Diencephalon (tissue), 2 donors: Measurements from ENCODE around the genes KIAA1522, TMEM54 and PHC2.

DNA sequence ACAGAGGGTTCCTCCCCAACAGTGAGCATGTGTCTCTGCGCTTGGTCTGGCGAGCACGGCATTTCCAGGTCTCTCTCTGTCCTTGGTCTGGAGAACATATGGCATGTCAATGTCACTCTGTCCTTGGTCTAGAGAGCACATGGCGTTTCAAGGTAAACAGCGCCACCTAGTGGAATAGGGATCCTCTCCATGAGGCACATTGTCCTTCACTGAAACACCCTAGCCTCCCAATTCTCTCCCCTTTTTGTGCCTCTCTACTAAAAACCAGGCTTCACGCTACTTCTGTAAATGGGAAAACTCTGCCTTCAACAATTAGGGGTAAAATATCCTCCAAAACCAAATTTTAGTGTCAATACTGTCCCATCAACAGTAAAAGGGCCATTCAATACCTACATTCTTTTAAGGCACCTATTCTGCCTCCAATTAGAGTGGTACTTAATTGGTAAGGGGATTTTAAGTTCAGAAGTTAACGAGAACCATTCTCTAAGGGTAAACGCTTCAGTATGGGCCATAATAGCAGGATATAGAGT, 19.8 kb upstream of the BSDC1 start:
- RAMPAGE, long total RNA: no peak

- RAMPAGE, long total RNA: no peak
Measured at GRCh38 chr1:32703424-32703815, 850 bp upstream of the SYNC start.

- RAMPAGE, long total RNA: no peak
Measured at GRCh38 chr1:32703816-32704060, 1.2 kb upstream of the SYNC start.

- RAMPAGE, long total RNA: no peak
Measured at GRCh38 chr1:32733526-32734294, 7.9 kb upstream of the KIAA1522 start.

- RAMPAGE, long total RNA: no peak
Measured at GRCh38 chr1:32736893-32737651, 4.6 kb upstream of the KIAA1522 start.

DNA sequence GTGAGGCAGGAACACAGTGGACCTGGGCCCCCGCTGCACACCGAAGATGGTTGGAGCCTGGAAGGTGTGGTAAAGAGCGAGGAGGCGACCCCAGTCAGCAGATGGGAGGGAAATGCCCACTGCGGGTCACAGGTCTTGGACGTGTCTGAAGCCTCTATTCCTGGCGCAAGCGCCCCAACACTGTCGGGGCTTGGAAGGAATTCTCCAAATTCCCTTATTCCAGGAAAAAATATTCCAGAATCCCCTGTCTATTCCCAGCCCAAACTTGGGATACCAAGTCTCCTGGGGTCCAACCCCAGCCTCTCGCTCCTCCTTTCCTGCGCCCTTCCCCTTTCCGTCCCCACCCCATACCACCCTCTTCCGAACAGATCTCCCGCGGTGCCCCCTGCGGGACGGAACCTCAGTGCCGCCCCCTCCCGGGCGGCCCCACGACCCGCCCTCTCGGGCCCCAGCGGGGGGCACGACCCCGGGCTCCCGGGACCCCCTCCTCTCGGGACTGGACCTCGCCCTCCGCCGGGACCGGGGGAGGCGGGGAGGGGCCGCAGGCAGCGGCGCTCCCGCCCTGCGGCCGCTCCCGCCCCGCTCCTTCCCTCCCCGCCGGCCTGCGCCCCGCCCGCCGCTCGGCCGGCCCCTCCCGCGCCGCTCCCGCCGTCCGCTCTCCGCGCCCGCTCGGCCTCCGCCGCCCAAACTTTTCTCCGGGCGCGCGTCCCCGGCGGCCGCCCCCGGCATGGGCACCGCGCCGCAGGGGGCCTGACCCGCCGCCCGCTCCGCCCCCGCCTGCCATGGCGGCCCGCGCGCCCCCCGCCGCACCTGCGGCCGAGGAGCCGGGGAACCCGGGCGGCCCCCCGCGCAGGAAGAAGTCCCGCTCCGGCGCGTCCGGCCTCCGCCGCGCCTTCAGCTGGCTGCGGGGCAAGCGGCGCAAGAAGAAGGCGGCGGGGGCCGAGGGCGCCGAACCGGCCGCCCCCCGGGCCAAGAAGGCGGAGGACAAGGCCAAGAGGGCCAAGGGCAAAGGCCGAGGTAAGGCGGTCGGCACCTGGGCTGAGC, at the start of gene KIAA1522:
Gene KIAA1522 (plus strand): TSS at position 658 of the 1,044 bp plus-strand sequence.
- RAMPAGE, long total RNA: no peak

DNA sequence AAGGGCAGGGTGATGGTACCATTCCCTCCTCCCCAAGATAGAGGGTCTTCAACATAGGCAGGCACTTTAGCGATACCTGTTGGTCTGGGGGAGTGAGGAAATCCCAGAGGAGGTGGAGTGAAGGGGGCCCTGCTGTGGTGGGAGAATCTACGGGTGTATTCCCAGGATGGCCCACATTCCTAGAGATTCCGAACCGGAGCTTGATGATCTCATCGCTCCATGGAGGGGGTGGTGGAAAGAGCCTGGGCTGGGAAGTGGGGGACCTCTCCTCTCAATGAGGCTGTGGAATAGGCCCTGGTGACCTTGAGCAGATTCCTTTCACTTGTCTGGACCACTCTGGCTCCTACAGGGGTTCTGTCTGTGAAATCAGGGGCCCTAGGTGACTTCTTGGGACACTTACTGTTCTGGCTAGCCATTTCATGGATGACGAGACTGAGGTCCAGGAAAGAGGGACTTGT, 13.6 kb downstream of the KIAA1522 start:
- RAMPAGE, long total RNA: no peak

- RAMPAGE, long total RNA: no peak
Measured at GRCh38 chr1:32770214-32770740, 28.6 kb downstream of the KIAA1522 start.

DNA sequence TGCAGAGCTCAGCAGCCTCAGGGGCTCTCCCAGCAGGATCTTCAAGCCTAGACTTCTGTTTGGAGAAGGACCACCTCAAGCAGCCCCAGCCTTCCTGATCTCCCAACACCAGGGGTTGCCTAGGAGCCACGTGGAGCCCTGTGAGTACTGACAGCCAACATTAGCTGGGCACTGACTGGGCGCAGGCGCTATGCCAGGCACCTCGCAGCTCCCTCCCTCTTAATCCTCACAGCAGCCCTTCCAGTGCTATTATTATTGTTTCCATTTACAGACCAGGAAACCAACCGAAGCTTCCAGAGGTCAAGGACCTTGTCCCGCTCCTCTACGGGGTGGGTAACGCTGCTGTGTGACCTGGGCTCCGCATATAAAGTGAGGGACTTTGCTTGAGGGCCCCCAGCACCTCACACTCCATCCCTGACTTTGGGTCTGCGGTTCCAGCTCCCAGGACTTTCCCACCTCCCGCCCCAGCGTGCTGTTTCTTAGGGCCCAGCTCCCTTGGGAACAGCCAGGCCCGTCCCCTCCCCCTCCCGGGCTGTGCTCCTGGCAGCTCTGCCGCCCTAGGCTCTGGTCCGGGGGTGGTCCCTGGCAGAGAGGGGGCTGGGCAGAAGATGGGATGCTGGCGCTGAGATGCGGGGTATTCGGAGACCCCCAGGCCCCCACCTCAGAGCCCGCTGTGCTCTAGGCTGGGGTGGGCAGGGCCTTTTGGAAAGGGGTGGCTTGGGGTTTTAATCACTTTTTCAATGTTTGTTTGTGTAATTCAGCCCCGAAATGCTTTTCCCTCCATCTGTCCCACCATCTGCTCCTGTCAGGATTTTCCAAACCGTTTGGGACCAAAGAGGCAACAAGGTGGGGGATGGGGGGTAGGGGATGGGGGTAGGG, 4.2 kb upstream of the HPCA start:
- RAMPAGE, long total RNA: no peak

- RAMPAGE, long total RNA: no peak
Measured at GRCh38 chr1:32900908-32901905, at the start of gene TMEM54. Gene TMEM54 (minus strand): TSS chr1:32901389.

DNA sequence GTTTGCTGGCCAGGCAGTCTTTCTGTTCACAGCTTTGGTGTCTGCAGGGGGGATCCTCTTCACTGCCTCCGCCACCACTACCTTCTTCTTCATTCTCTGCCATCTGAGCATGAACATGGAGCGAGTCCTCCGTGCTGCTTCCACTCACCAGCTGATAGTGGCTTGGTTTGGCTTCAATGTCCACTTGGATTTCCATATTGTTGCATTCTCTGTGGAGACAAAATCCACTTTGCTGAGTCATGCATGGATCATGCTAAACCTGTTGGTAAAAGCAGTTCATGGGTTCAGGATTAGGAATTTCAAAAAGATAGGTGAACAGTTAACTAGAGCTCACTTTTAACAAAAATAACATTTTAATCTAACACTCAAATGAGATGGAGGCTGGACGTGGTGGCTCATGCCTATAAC, 27.6 kb downstream of the RNF19B start:
- RAMPAGE, long total RNA: no peak

DNA sequence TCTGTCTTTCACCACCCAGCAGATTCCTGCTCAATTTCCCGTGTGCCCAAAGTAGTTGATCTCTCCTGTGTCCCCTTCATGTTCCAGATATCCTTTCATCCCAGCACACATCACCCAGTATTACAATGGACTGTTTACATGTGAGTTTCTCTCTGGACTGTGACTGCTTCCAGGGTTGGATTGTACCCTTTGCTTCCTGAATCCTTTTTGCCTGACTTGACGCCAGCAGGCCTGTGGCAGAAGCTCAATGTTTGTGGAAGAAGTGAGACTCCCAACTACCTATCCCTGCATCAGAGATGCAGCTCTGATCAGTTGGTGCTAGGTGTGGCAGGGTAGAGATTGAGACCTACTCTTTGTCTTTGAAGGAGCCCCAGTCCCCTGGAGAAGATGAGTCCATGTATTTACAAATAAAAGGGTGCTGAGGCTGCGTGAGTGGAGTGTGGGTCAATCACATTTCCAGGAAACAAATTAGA, 36.0 kb downstream of the AK2 start:
- RAMPAGE, long total RNA: no peak

GRCh38 chr1:33022609-33023375, 13.9 kb downstream of the AK2 start:
- RAMPAGE, long total RNA: no peak

DNA sequence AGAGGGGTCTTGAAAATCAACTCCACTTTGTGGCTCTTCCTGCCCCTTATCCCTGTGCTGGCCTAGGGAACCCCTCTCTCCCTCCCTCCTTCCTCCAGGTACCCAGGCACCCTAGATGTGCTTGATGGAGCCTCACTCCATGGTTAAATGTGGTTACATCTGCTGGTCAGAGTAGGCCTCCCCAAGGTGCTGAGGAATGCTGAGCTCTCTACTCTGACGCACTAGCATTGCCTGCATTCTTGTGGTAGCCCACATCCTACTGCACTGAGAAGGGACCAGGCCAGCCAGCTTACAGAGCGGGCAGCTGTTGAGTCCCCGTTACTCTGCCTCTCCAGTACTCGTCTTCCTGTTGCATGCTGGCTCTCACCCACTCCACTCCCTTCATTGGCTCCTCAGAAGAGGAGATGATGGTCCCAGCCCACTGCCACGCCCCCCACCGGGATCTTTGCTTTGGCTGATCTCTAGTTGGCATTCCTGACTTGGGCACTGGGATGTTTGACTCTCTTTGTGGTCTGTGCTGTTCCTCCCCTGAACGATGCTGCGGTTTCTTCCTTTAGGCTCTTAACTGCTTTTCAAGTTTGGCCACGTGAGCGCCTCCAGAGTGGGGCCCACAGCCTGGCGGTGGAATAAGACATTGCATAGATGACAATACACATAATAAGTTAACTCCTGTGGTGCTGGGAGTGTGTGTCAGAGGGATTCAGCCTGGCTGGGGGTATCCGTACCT, 18.4 kb downstream of the AZIN2 start:
- RAMPAGE, long total RNA: no peak

DNA sequence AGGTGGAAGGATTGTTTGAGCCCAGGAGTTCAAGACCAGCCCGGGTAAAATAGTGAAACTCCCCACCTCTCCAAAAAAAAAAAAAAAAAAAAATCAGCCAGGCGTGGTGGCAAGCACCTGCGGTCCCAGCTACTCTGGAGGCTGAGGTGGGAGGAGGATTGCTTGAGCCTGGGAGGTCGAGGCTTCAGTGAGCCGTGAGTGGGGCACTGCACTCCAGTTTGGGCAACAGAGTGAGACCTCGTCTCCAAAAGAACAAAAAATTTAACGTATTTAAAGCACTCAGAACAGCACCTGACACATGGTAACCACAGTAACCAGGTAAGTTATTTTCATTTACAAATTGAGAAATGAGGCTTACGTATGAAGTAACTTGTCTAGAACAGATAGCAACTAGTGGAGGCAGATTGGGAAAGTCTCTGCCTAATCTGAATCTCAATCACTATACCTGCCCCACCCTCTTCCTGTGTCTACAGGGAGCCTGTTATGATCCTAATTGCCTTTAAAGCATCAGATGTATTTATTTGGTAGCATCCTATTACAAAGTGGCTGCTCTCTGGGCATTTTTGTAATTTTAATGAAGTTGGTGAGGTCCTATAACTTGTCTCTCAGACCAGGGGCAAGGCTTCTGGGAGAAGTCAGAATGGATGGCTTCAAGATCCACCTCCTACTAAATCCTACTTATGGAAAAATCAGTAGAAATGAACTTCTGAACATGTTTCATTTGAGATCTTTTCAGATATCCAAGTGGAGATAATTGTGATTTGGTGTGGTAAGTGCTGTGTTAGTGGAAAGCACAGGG, 47.4 kb downstream of the AZIN2 start:
- RAMPAGE, long total RNA: no peak

DNA sequence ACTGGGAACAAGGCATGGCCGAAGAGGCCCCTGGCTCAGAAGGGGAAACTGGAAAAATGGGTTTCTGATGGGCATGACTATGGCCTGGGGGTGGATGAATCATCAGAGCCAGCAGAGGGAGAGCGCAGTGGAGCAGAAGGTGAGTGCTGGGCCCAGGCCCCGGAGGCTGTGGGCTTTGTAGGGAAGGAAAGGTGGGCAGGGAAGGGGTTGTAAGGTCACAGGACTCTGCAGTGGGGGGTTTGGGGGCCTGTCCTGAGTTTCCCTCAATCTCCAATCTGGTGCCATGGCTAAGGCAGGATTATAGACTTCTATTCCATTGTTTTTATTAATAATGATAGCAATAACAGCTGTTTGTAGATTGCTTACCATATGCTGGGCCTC, 36.3 kb upstream of the ZNF362 start:
- RAMPAGE, long total RNA: no peak

- RAMPAGE, long total RNA: no peak
Measured at GRCh38 chr1:33320357-33320751, 544 bp downstream of the A3GALT2 start.

DNA sequence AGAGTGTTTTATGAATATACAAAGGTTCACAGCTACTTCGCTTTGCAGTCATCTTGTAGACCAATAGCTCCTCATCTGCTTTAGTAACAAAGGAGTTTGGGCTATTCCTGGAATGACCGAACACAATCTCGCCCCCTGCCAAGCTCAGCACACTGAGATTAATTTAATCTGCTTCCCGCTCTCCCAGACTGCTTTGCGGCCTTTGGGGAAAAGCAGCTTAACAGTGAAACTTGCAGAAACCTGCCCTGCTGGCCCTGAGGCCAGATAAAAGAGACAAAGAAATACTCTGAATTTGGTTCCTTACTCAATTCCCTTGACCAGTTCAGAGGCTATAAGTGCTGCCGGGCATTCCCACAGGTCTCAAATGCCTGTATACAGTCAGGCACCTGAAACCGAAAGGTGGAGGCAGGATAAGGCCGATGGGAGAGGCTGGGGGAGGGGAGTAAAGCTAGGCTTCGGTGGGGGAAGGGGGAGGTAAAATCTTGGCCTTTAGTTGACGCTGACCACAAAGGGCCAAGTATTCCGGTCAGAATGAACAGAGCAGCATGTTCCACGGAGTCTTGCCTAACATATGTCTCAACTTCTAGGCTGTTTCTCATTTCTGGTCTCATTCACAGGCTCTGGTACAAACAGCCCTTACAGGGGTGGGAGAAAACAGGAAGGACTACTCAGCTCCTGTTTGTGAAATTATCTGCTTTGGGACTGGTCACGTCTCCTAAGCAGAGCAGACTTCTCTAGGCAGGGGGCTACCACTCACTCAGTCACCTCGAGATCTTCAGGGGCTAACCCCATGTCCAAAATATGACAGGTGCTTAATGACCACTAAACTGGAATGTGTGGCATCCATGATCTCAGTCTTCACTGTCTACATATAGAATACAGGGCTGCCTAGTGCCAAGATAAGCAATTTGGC, 17.8 kb upstream of the A3GALT2 start:
- RAMPAGE, long total RNA: no peak

DNA sequence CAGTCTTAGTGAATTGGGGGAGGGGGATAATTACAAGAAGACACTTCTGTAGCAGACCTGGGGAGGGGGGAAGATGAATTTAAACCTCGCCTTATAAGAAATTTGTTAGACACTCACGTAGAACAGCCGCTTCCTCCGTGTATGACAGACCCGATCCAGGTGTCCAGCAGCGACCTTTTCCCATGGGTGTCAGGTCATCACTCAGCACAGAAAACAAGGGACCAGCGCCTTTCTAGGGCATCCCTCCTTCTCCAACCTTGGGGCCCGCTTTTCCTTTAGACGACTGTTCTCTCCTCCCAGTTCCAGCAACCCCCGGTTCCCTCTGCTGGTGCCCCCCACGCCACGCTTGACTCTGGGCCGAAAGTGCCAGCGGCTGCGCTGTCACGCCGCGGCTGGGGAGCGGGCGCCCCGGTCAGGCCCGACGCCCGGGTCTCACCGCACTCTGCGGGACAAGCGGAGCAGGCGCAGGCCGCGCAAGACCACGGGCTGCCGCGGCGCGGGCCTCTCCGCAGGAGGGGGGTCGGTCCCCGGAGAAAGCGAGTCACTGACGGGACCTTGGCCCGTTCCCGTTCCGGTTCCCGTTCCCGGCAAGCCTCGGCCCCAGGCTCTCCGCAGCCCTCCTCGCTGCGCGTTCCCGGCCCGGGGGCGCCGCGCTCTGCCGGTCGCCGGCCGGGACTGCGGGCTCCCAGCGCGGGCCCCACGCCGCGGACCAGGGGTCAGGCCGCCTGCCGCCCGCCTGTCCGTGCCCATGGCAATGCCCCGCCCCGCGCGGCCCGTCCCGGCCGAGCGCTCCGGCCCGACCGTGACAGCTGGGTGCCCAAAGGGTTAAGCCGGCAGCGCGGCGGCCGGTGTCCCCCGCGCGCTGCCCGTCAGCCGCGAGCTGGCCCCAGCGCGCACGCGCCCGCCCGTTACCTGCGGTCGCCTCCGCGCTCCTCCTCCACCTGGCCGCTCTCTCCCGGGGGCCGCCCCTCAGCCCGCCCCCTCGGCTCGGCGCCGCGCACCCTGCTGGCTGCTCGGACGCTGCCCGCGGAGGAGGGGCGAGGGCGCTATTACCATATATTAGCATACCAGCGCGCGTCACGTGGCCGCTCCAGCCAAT, at the start of gene PHC2:
Gene PHC2 (minus strand): TSS at position 1,032 of the 1,099 bp plus-strand sequence.
- RAMPAGE, long total RNA: no peak

DNA sequence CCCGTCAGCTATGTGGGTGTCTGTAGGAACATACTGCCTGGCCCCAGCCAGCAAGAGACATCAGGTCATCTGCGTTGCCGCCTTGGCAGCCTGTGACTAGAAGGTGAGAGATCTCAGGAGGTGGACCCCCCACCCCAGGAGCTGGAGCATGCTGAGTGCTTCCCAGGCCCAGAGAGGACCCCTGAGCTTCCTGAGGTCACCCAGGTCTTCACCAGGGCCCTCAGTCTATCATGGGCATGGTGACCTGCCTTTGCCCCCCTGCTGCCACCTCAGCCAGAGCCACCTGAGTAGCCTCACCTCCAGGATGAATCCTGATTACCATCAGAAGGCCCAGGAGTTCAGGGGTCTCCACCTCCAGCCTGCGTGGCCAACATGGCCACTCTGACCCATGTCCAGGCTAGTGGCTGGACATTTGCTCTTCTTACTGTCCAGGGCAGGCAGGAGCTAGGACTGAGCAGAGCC, 250.6 kb downstream of the C1orf94 start:
- RAMPAGE, long total RNA: no peak